ENCODE measurements around a stretch of chr2.

DNA sequence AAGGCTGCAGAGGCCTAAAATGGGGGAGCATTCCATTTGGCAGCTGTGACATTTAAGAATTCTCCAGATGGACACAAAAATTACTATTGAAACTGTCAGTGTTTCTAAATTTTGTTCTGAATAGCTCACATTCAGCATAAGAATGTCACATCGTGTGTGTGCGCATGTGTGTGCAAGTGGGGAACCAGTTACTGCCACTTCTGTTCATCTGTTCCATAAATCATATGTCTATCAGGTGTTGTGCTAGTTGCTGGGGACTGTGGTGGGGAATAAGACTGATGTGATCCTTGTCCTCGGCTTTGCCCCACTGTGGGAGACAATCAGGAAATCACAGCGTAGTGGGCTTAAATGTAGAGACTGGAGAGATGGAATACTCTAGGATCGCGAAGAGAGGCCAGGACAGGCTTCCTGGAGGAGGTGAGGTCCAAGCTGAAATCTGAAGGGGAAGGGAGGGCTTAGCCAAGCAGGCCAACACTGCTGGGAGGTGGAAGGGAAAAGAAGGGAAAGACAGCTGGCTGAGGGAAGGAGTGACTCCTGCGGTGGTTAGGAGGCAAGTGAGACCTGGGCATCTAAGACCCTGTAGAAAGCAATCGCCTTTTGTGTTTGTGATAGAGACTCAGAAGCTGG, 55.4 kb downstream of the ITGA6 start:
- PRO-cap = no peak
- RAMPAGE, long total RNA, 3 experiments = no peak in any of the 3 experiments

GRCh38 chr2:172505182-172505973, 50.5 kb upstream of the PDK1 start:
- PRO-cap = no peak
- RAMPAGE, long total RNA, 3 experiments = no peak in any of the 3 experiments

DNA sequence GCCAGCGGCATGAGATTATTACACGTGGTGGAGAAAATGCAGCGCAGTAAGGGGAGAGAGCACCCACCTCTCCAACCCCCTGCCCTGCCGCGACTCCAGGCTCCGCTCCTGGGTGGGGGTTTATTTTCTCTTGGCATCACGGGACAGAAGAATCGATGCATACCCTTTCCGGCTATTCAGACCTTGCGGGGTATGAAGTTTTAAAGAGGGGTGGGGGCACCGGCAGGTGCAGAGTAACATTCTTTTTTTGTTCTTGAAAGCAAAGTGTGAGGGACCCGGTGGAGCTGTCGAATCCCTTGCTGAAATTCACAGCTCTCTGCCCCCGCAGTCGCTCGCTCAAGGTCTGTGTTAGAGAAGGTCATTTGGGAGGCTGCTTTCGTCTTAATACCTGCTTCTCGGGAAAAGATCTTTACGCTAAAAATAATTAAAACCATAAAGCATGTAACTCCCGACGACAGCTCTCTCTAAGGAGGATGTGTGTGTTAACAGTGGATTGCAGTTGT, 642 bp downstream of the RAPGEF4 start:
- PRO-cap = no peak
- RAMPAGE, long total RNA, 3 experiments = no peak in any of the 3 experiments

- PRO-cap = no peak
- RAMPAGE, long total RNA, 3 experiments = no peak in any of the 3 experiments
Measured at GRCh38 chr2:172862256-172862655, 126.6 kb downstream of the RAPGEF4 start.

DNA sequence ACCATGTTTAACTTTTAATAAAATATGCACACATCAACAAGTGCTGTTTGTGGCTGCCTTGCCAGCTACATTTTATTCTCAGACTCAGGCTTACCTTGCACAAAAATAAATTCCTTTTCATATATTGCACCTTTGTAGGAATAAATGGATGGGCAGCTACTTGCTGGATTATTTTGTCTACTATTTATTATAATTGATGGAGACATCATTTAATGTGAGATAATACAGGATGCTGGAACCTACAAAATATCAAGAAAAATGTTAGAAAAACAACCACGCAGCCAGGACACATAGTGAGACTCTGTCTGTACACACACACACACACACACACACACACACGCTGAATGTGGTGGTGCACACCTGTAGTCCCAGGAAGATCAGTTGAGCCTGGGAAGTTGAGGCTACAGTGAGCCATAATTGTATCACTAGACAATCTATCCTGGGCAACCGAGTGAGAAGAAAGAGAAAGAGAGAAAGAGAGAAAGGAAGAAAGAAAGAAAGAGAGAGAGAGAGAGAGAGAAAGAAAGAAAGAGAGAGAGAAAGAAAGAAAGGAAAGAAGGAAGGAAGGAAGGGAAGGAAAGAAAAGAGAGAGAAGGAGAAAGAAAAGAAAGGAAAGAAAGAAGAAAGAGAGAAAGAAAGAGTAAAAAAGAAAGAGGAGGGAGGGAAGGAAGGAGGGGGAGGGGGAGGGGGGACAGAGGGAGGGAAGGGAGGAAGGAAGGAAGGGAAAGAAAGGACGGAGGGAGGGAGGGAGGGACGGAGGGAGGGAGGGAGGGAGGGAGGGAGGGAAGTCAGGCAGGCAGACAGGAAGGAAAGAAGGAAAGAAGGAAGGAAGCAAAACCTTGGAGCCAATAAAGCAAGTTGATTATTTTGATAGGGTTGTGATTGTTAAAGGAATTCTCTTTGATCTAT, 150.1 kb upstream of the MAP3K20 start:
- PRO-cap = no peak
- RAMPAGE, long total RNA, 3 experiments = no peak in any of the 3 experiments

GRCh38 chr2:172930820-172931949, 144.5 kb upstream of the MAP3K20 start:
- PRO-cap = no peak
- RAMPAGE, long total RNA, 3 experiments = no peak in any of the 3 experiments

DNA sequence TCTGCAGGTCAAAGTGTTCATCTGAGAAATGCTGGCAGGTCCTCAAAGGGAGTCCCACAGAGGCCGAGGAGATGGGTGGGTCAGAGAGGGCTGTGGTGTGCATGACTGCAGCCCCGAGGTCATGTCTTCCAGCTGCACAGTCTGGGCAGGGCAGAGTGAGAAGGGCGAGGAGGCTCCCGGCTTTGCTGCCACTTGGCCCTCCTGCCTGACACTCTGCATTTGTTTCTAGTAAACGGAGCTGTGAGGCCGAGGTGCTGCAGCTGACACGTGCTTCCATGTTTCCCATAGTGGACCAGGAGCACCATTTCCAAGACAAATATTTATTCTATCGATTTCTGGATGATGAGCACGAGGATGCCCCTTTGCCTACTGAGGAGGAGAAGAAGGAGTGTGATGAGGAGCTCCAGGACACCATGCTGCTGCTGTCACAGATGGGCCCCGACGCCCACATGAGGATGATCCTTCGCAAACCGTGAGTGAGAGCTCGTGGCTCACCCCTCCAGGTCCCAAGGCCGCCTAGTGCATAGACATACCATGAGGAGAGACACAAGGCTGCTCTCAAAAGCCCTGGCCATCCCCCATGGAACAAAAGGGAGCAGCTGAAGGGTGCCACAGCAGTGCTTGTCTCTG, 108.6 kb upstream of the MAP3K20 start:
- PRO-cap = no peak
- RAMPAGE, long total RNA, 3 experiments = no peak in any of the 3 experiments

DNA sequence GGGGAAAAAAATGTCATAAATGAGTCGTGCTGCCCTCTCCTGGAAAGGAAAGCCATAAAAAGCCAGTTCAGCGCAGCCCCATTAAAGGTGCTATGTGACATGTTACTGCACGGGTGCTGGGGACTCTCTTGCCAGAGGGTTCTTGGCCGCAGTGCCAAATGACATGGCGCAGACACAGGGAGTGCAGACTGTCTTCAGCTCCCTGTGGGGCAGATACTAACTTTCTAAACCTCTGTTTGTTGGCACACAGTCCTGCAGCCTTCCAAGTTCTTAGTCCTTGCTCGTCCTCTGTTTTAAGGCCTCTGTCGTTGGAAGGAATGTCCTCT, 53.6 kb upstream of the MAP3K20 start:
- PRO-cap = no peak
- RAMPAGE, long total RNA, 3 experiments = no peak in any of the 3 experiments

GRCh38 chr2:173058275-173058583, 17.4 kb upstream of the MAP3K20 start:
- PRO-cap = no peak
- RAMPAGE, long total RNA, 3 experiments = no peak in any of the 3 experiments

DNA sequence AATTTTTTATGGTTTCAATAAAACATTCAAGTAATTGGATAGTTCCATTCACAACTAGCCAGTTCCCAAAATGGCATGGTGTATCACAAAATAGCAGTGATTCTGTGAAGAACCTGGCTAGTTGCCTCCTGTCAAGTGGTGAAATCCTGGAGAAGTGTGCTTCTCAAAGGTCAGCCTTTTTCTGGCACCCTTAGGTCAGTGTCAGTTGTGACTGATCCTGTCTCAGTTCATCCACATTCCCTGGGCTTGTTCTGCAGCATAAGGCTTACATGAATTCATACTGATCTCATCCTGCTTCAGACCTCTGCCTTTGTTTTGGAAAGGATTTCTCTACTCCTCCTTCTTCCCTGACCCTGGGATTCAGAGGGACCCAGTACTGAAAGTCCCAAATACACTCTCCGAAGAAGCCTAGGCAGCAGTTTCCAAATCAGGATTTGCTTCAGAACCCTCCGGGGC, 10.9 kb downstream of the MAP3K20 start:
- PRO-cap = no peak
- RAMPAGE, long total RNA, 3 experiments = no peak in any of the 3 experiments

- PRO-cap = no peak
- RAMPAGE, long total RNA, 3 experiments = no peak in any of the 3 experiments
Measured at GRCh38 chr2:173195016-173195570, 119.4 kb downstream of the MAP3K20 start.

DNA sequence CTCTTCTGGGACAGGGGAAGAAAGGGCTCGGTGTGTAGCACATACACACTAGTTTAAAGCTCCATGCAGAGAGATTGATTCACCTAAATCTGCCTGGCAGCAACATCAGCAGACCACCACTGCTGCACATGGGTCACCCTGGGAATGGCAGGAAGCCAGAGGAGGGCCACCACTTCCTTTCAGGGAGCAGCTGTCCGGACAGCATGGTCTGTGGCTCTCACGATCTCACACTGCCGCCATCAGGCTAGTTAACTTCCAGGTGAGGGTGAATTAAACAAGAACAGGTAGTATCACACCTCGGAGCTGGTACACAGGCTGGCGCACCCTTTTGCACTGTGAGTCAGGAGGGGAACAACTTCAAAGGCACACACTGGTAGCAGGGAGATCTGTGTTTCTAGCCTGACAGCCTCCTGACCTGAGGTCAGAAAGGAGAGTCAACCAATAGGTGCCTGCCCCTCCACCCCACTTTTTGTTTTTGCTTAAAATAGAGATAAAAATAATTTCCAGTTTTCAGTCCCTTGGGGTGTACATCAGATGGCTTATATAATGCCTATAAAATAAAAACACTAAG, 108.5 kb downstream of the CDCA7 start:
- PRO-cap = no peak
- RAMPAGE, long total RNA, 3 experiments = no peak in any of the 3 experiments

DNA sequence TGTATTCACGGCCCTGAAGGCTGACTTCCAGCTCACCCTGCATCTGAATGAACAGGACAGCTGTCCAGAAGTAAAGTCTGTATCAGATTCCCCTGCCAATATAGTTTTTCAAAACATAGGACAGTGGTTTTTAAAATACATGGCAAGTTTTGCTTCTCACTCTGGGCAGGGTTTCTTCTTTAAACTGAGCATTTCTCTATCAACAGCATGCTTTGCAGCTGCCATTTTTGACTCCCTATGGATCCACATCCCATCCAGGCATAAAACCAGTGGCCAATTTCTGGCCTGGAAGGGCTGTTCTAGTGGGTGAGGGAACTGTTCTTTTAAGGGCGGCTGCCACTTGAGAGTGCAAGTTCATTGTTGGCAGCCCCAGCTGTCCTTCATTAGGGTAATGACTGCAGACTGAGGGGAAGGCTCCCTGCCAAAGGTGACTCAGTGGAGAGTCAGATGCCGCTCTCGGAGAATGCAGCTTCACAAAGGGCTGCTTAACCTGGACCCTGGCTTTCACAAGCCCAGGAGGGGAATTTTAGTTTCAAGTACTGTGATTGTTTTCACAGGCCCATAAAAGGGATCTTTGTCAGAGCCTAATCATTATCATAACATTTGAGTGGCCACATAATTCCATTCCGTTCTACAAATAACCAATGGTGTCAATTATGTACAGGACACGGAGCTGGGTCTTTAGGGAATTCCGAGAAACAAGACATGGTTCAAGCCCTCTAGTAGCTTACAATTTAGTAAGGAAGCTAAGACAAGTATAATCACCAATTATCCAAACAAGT, 235.6 kb downstream of the CDCA7 start:
- PRO-cap = no peak
- RAMPAGE, long total RNA, 3 experiments = no peak in any of the 3 experiments

GRCh38 chr2:173854889-173855311, 110.3 kb downstream of the SP3 start:
- PRO-cap = no peak
- RAMPAGE, long total RNA, 3 experiments = no peak in any of the 3 experiments

DNA sequence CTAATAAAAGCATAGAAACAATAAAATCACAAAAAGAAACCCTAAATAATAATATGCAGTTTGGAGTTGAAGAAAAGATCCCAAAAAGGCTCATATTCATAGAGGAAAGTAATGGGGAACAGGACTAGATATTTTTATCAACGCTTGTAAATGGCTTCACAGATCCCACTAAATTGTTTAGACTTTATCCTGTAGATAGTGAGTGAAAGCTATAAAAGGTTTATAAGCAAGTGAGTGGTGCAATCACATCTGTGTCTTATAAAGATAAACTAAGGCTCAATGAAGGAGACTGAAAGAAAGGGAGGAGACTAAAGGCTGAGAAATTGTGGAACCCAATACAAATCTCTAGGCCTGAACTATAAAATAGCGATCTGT, 7.7 kb downstream of the SP3 start:
- PRO-cap = no peak
- RAMPAGE, long total RNA, 3 experiments = no peak in any of the 3 experiments

- PRO-cap = bidirectional peak, plus-strand start at chr2:174012814, minus-strand start at chr2:174012835; bidirectional peak, plus-strand start at chr2:174013214, minus-strand start at chr2:174013096
- RAMPAGE, long total RNA, 3 experiments = start-site peak on the minus strand in 1 of 3 experiments, at chr2:174013033-174013085 at its widest, 9 reads per replicate
Measured at GRCh38 chr2:174012612-174013274, 47.6 kb upstream of the SP3 start.

DNA sequence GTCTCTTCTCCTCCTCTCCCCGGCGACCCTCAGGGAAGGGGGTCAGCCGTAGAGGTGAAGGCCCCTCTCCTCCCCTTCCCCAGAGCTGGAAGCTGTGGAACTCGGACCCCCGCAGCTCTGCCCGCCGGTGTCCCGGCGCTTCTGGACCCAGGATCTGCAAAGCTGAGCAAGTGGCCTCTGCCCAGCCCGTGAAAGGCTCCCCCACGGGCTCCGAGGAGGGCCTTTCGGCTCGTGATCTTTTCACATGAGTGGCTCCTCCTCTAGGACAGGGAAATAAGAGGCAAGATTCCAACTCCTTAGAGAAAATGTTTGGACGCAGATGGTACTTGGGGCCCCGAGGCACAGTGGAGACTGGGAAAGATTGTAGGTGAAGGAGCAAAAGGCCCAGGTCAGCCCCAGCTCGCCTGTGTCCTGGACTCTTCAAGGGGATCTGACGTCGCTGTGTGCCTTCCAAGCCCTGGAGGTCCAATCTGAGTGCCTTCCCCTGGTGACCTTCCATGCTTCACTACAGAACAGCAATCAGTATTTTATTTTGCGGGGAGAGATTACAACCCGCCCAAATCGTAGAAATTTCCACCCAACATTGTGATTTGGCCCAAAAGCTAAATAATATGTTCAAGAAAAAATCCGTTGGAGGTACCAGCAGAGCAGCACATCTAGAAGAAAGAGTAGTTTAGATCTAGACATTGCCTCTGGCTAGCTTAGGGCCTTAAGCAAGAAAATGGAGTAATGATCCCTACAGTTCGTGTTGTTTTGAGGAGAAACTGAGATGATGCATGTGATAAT, 48.3 kb upstream of the SP3 start:
- PRO-cap = unidirectional peak, minus-strand start at position 143 of the sequence; unidirectional peak, minus-strand start at position 432 of the sequence; unidirectional peak, minus-strand start at position 507 of the sequence
- RAMPAGE, long total RNA, 3 experiments = start-site peak on the minus strand in 1 of 3 experiments, centred at position 219 of the sequence, 17 reads per replicate

DNA sequence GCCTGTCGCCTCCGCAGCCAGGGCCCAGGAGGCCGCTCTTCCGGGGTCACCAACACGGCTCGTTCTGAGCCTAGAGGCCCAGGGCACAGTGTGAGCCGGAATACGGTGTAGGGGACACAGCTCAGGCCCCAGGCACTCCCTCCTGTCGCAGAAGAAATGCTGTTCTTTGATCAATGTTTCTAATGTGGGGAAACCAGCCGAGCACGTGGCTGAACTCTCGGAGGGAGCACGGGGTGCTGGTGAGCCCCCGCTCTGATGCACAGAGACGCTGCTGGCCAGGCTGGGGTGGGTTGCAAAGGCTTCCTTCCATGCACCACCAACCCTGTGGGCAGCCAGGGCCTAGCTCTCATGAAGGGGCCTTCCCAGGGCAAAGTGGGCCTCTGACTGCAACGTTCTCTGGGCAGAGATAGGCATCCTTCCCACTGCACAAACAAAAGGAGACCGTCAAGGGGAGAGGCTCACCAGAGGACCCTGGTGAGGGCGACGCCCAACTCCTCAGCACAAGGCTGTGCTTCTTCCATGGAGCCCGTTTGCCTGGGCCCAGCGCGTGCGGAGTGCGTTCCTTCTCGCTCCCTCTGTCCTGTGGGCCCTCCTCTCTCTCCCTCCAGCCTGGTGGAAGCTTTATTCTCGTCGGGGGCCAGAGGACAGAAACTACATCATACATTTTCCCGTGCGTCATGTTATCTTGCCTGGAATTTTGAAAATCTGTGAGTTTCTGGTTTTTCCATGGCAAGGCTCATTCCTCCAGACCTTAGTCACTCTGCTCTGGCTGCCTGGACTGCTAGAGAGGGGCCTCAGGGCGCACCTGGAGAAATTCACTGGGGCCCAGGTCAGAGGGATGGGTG, 61.1 kb upstream of the SP3 start:
- PRO-cap = no peak
- RAMPAGE, long total RNA, 3 experiments = no peak in any of the 3 experiments

GRCh38 chr2:174595055-174595555, 2.5 kb downstream of the WIPF1 start:
- PRO-cap = no peak
- RAMPAGE, long total RNA, 3 experiments = no peak in any of the 3 experiments

DNA sequence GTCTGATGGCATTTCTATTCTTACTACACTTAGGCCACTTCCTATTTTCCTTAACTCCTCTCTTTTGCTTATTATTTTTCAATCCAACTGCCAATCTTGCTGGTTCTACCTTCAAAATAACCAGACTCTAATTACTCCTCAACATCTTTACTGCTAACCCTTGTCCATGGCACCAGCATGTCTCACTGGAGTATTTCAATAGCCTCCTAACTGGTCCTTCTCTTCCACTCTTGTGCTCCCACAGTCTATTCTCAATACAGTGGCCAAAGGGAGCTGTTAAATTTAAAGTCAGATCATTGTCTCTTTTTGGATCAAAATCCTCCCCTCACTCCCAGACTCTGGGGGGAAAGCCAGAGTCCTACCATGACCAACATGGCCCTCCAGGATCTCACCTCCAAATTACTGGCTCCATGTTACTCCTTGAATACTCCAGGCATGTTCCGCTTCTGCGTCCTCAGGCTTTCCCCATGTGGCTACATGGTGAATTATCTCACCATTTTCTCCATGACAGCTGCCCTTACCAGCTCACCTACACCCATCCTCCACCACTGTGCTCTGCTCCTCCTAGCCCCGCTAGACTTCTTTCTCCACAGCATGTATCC, 29.1 kb upstream of the WIPF1 start:
- PRO-cap = no peak
- RAMPAGE, long total RNA, 3 experiments = no peak in any of the 3 experiments